Body of pancreas (tissue), 2 donors: ENCODE measurements around a stretch of chr6.

DNA sequence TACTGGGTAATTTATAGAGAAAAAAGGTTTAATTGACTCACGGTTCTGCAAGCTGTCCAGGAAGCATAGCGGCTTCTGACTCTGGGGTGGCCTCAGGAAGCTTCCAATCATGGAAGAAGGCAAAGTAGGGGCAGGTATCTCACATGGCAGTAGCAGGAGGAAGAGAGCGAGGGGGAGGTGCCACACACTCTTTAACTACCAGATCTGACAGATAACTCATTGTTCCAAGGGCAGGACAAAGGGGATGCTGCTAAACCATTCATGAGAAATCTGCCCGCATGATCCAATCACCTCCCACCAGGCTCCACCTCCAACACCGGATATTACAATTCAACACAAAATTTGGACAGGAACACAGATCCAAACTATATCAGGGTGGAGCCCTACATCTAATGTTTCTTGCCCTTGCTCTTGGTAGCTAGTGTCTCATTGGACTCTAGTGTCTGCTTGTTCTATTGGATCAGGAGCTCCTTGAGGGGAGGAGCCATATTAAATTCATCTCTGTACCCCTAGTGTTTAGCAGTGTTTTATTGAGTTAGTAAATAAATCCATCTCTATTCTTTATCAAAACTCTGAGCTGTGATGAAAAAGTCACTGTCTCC, 48.6 kb downstream of the KLHL31 start:
- PRO-cap, result no peak
- RAMPAGE, long total RNA, 2 experiments, result no peak in any of the 2 experiments

DNA sequence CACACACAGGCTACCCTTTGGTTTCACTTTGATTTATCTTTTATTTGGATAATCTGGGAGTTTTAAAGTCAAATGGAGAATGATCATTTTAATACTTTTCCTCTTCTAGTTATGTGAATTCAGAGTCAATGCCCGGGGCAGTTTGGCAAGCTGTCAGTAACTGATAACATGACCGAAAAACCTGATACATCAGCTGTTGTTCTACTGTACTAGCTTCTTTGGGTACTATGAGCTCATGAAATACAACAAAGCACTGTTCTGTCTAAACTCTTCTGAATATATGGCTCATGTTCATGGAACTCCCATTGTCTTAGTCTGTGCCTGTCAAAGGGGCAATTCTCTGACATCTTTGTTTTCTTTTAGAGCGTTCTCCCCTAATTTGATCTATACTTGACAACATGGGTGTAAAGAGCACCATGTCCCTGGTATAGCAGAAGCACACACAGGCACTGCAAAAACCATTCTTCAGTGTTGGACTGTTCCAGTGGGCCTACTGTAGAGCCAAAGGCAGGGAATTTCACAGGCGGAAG, 30.1 kb downstream of the KLHL31 start:
- PRO-cap, result no peak
- RAMPAGE, long total RNA, 2 experiments, result no peak in any of the 2 experiments

- PRO-cap, result no peak
- RAMPAGE, long total RNA, 2 experiments, result no peak in any of the 2 experiments
Measured at GRCh38 chr6:53662392-53662853, 3.1 kb downstream of the KLHL31 start.

DNA sequence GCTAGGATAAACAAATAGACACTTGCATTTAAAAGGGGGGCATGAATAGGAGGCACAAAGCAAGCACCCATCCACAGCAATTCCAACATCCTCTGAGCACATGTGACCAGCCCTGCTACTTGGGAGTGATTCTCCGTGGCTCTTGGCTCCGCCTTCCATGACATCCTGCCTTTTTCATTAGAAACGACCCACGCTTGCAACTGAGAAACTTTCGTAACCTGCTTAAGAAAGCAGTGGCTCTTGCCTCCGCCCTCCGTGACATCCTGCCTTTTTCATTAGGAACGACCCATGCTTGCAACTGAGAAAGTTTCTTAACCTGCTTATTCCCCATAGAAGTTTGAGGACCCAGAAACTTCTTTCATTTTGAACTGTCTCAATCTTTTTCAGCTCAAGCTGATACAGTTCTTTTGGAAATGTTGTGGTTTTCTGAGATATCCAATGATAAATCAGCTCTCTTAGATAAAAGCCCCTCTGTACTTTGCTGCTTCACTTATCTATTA, 53.3 kb upstream of the LRRC1 start:
- PRO-cap, result no peak
- RAMPAGE, long total RNA, 2 experiments, result no peak in any of the 2 experiments

GRCh38 chr6:53746274-53746763, 48.5 kb upstream of the LRRC1 start:
- PRO-cap, result no peak
- RAMPAGE, long total RNA, 2 experiments, result no peak in any of the 2 experiments

DNA sequence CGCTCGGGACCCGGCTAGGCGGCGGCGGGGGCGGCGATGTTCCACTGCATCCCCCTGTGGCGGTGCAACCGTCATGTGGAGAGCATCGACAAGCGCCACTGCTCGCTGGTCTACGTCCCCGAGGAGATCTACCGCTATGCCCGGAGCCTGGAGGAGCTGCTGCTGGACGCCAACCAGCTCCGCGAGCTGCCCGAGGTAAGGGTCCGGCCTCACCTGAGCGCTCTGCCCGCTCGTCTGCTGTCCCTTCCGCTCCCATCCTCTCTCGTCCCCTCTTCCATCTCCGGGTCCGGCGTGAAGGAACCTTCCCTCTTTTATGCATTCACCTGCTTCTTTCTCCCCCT, 386 bp downstream of the LRRC1 start:
- PRO-cap, result bidirectional peak, plus-strand start outside the sequence, minus-strand start at position 236 of the sequence
- RAMPAGE, long total RNA, 2 experiments, result no peak in any of the 2 experiments

DNA sequence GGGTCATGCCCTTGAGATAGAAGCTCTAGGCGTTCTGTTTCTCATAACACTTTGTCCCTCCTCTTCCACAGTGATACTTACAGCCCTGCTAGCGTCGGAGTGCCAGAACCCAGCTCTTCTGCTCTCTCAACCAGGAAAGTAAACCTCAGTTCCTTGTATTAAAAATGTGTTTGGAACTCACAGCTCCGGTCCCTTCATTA, 11.4 kb downstream of the HMGCLL1 start:
- PRO-cap, result no peak
- RAMPAGE, long total RNA, 2 experiments, result no peak in any of the 2 experiments

- PRO-cap, result no peak
- RAMPAGE, long total RNA, 2 experiments, result no peak in any of the 2 experiments
Measured at GRCh38 chr6:55572783-55573033, 6.3 kb downstream of the HMGCLL1 start.

GRCh38 chr6:56370504-56371472, 123.4 kb upstream of the COL21A1 start:
- PRO-cap, result no peak
- RAMPAGE, long total RNA, 2 experiments, result no peak in any of the 2 experiments

GRCh38 chr6:56551833-56553012, 304.8 kb upstream of the COL21A1 start:
- PRO-cap, result no peak
- RAMPAGE, long total RNA, 2 experiments, result no peak in any of the 2 experiments

- PRO-cap, result no peak
- RAMPAGE, long total RNA, 2 experiments, result no peak in any of the 2 experiments
Measured at GRCh38 chr6:56678039-56678520, 276.6 kb downstream of the DST start.

DNA sequence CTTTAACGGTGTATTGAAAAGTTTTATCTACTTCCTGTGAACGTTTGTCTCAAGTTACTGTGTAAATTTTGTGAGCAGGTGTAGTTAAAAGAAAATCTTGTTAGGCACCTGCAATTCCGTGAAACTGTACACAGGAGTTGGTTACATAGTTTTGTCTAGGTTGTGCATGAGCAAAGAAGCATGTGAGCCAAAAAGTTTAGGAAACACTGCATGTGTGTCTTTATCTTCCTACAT, 1.4 kb downstream of the BAG2 start:
- PRO-cap, result no peak
- RAMPAGE, long total RNA, 2 experiments, result no peak in any of the 2 experiments

GRCh38 chr6:57175348-57175905, 3.3 kb downstream of the BAG2 start:
- PRO-cap, result no peak
- RAMPAGE, long total RNA, 2 experiments, result no peak in any of the 2 experiments

DNA sequence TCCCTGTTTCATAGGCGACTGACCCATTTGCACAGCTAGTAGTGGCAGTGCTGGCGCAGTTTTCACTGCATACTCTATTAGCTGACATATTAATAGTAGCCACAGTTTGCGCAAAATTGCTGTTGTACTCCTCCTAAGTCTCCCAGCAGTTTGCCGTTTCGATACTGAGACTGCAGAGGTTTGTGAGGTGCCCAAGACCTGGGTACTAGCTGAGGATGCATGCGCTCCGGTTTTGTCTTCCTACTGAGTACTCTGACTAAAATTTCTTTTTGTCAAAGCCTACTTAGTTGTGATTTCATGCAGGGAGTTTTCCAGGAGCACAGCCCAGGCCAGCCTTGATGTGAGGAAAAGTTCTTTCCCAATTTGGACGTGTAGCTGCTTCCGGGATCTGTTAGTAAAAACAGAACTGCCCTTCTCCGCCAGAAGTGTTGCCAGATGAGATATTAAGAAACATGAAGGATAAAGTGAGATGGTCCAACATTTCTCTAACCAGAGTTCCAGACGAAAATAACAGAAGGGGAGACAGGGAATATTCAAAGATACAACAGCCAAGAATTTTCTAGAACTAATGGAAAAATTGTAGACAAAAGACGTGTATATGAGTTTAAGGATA, 5.7 kb downstream of the BAG2 start:
- PRO-cap, result no peak
- RAMPAGE, long total RNA, 2 experiments, result no peak in any of the 2 experiments

GRCh38 chr6:57216390-57217023, 5.6 kb downstream of the RAB23 start:
- PRO-cap, result no peak
- RAMPAGE, long total RNA, 2 experiments, result no peak in any of the 2 experiments

DNA sequence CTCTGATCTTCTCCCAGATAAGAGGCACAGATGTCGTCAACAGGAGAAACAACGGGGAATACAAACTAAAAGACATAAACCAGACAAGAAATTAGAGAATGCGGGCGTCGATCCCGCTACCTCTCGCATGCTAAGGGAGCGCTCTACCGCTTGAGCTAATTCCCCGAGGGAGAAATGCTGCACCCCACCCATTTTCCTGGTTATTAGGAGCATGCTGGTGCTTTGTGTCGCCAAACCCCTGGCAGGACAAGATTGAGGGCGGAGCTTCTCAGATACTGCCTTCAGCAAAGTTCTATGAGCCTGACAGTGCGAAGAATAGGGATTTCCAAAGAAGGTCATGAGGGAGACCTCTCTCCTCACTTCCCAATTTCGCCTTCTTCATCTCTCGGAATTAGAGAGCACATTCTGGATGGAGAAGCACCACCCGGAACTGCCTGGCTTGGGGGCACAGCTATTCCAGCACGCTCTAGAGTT, 475.3 kb downstream of the PRIM2 start:
- PRO-cap, result no peak
- RAMPAGE, long total RNA, 2 experiments, result no peak in any of the 2 experiments

DNA sequence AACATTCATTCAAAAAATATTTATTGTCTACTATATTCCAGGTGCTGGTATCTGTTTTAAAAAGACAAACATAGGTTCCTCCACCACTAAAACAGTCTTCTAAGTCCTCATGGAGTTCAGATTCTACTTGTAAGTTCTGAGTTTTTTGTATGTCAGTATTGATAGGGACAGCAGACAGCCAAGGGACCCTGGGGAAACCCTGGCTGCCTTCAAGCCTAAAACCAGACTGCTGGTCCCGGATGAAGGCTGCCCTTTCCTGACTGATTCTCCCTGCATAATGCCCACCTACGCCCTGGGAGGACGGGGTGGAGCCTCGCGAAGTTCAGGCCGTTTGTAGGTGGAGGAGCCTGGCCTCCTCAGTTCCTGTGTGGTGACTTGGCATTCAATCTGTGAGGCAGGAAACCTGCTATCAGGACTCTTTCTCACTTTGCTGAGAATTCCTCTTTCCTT, 120.2 kb upstream of the LGSN start:
- PRO-cap, result no peak
- RAMPAGE, long total RNA, 2 experiments, result no peak in any of the 2 experiments

DNA sequence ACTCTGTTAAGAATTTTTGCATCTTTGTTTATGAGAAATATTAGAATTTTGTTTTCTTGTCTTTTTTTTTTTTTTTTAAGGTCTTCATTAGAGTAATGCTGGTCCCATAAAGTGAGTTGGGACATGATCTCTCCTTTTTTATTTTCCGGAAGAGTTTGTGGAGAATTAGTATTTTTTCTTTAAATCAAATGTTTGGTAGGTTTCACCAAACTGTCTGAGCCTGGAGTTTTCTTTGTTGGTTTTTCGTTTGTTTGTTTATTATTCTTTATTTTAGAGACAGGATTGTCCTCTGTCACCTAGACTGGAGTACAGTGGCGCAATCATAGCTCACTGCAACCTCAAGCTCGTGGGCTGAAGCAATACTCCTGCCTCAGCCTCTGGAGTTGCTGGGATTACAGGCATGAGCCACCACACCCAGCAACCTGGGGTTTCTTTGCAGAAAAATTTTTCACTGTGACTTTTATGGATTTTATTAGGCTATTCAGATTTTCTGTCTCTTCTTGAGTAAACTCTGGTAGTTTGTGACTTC, 120.2 kb upstream of the PTP4A1 start:
- PRO-cap, result no peak
- RAMPAGE, long total RNA, 2 experiments, result no peak in any of the 2 experiments

- PRO-cap, result no peak
- RAMPAGE, long total RNA, 2 experiments, result no peak in any of the 2 experiments
Measured at GRCh38 chr6:63527638-63528348, 44.5 kb upstream of the PTP4A1 start.

GRCh38 chr6:63560940-63561220, 11.4 kb upstream of the PTP4A1 start:
- PRO-cap, result no peak
- RAMPAGE, long total RNA, 2 experiments, result no peak in any of the 2 experiments